Tibial artery (tissue), 1 donor: ENCODE data around the gene GRAMD4.

GRCh38 chr22:46463861-46464588 lies 73.4 kb downstream of the CELSR1 start:
- PRO-cap, result no peak

DNA sequence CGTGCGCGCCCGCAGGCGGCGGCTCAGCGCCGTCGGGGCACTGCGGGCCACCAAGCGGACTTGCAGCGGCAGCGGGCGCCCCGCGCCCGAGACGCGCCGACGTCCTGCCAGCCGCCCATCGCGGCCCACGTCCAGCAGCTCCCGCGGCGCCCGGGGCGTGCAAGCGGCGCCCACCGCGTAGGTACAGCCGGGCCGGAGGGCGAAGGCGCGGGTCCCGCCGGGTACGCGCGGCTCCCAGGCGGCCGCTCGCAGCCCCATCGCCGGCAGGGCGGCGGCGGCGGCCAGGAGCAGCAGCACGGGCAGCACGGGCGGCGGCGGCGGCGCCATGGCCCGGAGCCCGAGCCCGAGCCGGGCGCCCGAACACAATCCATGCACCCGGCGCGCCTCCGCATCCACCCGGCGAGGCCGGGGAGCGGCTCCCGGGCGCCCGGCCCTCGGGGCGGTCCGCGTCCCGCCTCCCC lies 546 bp downstream of the CELSR1 start:
- PRO-cap, result no peak

DNA sequence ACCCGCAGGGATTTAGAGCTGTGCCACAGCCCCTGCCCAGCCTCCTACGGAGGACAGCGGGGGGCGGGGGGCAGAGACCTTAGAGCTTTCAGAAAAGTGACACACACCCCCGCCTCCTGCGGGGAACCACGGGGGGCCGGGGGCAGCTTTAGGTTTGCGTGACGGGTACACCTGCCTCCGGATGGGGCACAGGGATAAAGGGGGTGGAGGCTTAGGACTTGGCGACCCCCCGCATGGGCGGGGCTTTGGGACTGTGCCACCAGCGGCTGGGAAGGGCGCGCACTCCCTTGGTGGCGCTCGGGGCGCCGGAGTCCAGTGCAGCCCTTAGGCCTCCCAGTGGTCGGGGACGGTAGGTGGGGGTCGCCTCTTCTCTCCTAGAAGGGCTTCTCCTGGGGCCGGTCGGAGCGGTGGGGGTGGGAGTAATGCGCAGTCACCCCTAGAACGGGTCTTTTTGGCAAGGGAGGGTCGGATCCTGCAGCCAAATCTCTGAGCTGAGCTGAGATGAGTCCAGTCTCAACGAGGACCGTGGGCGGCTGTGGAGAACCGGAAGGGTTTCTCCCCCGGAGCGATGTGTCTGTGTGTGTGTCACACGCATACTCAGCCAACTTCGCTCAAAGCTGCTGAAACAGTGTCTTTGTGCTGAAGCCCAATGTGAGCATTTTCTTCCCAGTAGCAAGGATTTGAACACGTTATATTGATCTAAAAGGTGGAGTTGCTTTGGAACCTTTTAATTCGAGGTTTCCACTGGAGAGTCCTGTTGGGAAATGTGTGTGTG lies 1.2 kb upstream of the CELSR1 start:
- PRO-cap, result no peak

DNA sequence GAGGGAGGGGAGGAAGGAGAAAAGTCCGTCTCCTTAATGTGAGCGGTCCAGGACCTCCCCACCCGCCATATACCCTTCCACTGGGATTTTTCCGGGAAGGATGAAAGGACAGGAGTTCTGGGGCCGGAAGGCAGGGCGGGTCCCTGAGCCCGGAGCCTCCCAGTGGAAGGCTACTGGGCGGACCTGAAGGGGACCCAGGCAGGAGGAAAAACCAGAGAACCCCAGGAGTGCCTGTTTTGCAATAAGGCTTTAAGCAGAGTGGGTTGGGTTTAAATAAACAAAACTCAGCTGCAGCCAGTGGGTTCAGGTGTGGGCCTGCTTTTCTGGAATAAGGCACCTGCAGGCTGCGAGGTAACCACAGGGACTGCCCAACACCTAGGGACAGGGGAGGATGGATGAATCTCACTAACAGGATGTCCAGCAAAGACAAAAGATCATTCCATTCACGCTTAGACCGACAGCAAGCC lies 1.8 kb upstream of the CELSR1 start:
- PRO-cap, result no peak

DNA sequence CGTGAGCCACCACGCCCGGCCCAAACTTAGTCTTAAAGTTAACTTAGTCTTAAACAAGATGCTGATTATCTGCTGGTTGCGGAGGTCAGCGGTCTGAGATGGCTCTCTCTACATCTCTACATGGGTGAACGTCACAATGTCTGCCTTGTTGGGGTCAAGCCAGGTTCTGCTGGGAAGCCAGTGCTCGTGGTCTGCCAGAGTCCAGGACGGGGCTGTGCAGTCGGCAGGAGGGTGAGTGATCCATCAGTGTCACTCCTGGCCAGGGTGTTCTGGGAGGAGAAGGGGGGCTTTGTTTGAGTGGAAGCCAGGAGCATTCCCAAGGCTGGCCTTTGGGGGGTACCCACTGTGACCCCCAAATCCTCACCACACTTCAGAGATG lies 11.4 kb upstream of the CELSR1 start:
- PRO-cap, result no peak

DNA sequence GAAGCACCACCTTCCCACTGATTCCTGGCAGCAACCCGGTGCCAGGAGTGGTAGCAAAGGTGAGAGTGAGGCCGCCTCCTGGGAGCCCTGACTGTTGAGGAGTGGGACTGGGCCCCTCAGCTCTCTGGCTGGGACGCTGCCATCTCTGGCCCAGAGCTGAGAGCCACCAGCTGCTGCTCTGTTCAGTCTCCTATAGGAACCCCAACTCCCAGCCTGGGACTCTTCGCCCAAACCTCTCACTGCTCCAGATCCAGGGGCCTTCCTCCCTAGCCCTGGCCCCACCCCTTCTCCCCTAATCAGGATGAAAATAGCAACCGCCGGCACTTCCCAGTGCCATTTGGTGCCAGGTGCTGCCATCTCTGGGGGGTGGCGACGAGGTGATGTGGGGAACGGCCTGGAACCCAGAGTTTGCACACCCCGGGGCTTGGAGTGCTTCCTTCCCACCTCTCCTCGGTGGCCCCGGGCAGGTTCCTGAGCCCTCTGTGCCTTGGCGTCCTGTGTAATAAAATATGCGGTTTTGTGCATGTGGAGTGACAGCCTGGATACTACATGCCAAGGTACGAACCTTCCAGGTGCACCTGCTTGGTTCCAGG lies 35.7 kb upstream of the CELSR1 start:
- PRO-cap, result no peak

DNA sequence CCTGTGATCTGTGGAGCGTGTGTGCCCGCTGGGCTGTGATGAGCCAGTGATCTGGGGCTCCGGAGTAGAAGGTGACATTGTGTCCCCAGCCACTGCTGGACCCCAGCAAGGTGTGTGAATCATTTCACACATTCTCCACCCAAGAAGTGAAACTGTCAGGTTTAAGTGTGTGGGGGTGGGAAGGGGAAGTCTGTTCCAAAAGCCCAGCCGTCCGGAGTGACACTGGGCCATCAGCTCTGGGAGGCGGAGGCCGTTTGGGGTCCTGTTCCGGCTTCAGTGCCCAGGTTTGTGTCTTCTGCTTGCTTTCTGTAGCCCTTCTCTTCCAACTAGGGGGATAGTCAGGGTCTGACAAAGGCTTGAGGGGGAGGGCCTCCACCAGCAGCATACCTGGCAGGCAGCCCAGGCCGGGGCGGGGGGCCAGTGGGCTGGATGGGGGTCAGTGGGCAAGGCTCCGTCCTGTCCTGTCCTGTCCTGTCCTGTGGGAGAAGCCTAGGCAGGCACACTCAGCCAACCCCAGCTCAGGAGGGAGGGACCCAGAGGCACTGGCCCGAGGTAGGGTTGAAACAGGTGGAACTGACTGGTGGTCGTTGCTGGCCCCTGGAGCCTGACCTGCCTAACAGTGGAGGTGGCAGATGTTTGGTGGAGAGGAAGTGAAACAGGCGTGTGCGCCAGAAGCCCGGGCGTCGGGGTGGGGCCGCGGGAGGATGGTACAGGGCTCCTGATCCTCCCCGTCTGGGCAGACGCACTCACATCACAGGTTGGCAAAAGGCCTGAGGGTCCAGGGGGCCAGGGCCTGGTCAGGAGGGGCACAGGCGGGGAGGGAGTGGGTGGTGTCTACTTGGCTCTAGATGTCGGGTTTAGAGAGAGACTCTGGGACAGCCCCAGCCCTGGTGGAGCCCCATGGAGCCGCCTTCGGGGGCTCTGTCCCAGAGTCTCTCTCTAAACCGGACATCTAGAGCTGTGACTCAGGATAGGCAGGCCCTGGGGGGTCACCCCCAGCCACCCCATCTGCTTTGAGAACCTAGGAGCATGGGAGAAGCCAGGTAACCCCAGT lies 32.7 kb upstream of the GRAMD4 start:
- PRO-cap, result no peak

DNA sequence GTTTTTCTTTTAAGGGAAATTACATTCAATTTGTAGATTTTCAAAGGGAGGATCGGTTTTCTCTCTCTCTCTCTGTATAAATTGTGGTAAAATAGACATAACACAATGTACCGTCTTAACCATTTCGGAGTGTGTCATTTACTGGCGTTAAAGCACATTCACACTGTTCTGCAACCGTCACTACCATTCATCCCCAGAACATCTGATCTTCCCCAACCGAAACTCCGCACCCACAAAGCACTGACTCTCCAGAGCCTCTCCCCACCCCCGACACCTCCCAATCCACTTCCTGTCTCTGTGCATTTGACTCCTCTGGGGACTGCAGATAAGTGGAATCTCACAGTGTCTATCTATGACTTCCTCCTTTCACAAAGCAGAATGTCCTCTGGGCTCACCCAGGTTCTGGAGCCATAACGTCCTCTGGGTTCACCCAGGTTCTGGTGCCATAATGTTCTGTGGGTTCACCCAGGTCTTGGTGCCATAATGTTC lies 15.8 kb upstream of the GRAMD4 start:
- PRO-cap, result no peak

GRCh38 chr22:46619833-46620647 lies at the start of gene GRAMD4:
Gene GRAMD4 (plus strand): TSS chr22:46620386.
- PRO-cap, result no peak

DNA sequence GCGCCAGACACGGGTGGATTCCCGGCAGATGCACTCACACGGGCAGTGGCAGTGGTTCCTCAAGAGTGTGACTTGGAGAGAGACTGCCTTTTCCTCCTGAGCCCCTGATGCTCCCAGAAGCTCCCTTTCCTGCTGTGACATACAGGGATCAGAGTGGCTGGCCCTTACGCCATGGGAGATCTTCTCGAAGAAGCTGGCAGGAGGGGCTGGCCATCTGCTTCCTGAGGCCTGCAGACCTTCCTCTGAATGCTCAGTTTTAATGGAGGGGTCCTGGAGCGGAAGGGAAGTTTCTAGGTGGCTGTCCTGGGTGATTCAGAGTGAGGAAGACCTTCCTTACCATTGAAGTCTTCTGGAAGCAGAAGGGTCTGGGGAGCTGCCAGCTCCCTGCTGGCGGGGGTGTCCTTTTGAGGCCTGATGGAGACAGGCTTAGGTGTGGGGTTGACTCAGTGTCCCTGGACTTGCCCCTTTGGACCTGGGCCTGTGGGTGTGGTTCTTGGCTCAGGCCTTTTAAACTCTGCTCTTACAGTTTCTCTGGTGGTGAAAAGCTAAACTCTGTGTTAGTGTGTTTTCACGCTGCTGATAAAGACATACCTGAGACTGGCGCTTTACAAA lies 26.1 kb downstream of the GRAMD4 start:
- PRO-cap, result no peak

DNA sequence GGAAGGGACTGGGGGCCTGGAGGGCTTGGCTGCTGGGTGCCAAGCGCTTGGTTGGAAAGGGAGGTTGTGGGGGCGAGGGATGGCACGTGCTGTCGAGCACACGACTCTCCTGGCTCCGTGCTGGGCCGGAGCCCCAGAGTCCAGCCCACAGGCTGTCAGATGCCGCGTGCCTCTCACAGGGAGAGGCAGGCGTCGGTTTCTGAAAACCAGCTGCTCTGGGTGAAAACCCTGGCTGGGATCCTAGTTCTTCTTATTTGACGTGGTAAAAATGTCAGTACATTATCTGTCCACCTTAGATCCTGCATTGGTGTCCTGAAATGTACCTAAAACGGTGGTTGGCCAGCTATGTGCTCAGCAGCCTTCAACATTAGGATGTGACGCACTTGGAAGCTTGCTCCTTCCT lies 29.1 kb downstream of the GRAMD4 start:
- PRO-cap, result no peak

DNA sequence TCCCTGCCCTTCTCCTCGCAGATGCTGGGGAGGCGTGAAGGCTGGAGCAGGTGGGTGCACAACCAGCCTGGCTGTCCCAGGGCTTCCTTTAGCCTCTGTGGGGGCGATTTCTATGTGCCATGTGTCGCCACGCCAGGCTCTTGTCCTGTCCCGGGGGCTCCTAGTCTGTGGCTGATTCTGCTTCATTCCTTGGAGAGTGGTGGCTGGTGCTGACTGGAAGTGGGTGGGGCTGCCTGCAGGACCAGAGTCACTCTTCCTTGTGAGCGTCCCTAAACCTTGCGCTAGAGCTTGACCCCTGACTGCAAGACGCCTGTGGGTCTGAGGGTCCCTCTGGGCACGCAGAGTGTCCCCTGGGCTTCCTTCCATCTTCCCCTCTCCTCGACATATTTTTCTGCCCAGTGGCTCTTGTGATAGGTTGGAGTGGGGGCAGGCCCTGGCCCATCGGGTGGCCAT lies 30.4 kb downstream of the GRAMD4 start:
- PRO-cap, result no peak

GRCh38 chr22:46915945-46916891 lies 153.8 kb downstream of the TBC1D22A start:
- PRO-cap, result no peak

- PRO-cap, result no peak
These were observed 259.5 kb downstream of the TBC1D22A start for GRCh38 chr22:47021706-47022617.

GRCh38 chr22:47143965-47144844 lies 381.8 kb downstream of the TBC1D22A start:
- PRO-cap, result no peak

- PRO-cap, result no peak
These were observed 396.0 kb downstream of the TBC1D22A start for GRCh38 chr22:47158149-47159101.

DNA sequence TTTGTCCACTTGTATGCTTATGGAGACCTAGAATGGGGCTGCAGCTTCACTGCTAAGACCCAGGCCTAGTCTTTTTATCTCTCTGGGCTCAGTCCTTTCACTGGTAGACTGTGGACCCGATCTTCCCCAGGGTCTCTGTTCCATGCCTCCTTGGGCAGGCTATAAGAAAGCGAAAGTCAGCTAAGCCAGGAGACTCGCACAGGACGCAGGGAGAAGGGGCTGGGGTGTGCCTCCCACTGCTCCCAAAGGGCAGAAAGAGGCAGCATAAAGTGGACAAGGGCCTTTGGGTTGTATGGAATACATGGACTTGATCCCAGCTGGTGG lies 398.9 kb upstream of the TAFA5 start:
- PRO-cap, result no peak

DNA sequence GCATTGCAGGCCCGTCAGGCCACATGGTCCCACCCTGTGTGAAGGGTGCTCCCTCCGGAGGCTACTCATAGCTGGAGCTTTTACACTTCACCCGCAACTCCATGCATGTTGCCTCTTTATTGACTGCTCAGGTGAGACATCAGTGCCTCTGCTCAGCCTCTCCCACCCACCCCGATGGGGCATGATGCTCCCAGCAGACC lies 225.9 kb upstream of the TAFA5 start:
- PRO-cap, result no peak

DNA sequence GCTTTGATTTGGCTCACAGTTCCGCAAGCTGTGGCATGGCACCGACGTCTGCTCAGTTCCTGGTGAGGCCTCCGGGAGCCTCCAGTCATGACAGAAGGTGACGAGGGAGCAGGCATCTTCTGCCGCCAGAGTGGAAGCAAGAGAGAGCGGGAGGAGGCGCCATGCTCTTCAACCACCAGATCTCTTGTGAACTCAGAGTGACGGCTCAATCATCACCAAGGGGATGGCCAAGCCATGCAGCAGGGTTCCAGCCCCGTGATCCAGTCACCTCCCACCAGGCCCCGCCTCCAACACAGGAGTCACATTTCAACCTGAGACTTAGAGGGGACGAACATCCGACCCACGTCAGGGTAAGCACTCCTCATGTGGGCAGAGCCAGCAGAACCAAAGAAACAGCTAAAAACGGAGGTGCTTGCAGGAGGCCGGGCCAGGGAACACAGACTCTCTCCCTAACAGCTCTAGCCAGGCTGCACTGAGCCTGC lies 132.2 kb upstream of the TAFA5 start:
- PRO-cap, result no peak

DNA sequence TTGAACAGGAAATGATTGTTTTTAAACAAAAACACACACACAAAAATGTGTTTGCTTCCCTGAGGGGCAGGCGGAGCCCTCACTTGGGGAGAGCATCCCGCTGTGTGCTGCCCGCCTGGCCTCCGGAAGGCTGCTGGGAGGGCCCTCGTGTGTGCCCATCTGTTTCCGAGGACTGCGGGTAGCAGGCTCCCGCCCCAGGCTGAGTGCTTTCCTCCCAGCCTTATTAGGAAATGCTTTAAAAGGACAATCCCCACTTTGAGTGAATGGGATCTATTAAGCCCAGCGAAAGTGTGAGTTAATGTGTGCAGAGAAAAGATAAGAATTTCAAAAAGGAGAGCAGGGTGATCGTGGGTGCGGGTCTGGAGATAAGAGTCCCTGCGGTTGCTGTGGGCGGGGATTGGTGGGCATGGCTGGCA lies 77.8 kb downstream of the TAFA5 start:
- PRO-cap, result no peak